Metanephros (tissue), 2 donors: ENCODE results near the genes ALX4 and TSPAN18.

GRCh38 chr11:35189540-35190301 lies 50.8 kb downstream of the CD44 start:
- RAMPAGE, long total RNA = no peak

DNA sequence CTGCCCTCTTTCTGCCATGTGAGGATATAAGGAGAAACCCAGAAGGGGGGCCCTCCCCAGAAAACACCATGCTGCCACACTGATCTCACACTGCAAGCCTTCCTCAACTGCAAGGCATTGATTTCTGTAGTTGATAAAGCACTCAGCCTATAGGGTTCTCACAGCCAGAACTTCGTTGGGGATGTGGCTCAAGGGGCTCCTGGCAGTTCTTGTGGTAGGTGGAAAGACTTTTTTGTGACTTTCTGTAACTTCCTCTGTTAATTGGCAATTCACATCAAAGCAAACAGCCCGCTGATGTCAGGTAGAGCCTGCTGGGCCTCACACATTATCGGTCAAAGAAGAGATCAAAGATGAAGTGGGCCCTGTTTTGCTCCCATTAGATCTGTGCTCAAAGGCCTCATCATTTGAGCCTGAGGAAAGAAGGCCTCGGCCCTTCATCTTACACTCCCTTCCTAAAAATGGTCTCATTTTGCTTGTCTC lies 109.0 kb downstream of the CD44 start:
- RAMPAGE, long total RNA = no peak

GRCh38 chr11:35359938-35360620 lies 59.3 kb downstream of the SLC1A2 start:
- RAMPAGE, long total RNA = no peak

DNA sequence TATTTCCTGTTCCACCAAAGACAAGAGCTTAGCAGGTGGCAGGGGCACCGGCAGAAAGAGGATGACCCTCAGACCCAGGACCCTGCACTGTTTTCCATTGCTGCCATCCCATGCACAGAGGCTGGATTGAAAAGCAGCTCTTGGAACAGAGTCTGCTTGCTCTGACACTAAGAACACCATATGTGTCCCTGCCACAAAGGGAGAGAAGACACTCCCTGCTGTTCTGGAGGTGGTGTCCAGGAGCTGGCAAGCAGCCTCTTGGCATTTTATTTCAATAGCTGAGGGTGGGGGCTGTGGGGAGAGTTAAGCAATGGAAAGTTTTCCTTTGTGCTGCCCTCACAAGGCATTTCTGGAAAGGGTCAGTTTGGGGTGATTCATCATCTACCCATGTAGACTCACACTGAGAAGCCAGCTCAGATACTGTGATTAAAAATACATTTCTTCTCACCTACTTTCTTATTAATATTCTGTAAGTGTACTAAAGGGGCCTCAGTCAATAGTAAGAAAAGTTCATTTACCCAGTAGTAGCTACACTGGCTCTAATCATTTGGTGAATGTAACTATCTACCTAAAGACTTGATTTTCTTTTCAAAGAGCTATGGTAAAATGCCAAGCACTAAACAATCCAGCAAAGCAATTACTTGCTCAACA lies 55.3 kb downstream of the SLC1A2 start:
- RAMPAGE, long total RNA = no peak

DNA sequence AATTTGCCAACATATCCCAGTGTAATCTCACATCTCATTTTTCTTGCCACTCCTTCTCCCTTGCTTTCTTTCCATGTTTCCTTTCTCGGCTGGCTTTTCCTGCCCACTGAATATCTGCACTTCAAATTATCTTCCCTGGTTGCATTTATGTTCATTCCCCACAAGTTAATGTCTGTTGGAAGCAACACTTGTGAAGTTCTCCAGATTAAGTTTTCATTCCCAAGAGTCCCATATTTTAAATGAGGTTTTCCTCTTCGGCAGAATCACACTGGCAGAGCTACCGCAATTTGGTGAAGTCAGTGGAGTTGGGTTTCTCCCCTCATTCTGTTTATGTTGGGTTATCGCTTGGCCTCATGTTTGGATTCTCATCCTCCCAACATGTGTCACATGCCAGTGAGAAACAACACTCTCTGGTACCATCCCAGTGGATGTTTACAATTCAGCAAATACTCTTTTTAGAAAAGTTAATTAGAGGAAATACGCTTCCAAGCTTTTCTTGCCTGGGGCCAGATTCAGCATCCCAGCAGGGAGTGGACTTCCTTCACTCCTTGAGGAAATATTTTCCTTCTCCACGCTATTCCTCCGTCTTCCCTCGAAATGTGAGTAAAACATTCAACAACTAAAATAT lies 2.2 kb downstream of the PAMR1 start:
- RAMPAGE, long total RNA = no peak

DNA sequence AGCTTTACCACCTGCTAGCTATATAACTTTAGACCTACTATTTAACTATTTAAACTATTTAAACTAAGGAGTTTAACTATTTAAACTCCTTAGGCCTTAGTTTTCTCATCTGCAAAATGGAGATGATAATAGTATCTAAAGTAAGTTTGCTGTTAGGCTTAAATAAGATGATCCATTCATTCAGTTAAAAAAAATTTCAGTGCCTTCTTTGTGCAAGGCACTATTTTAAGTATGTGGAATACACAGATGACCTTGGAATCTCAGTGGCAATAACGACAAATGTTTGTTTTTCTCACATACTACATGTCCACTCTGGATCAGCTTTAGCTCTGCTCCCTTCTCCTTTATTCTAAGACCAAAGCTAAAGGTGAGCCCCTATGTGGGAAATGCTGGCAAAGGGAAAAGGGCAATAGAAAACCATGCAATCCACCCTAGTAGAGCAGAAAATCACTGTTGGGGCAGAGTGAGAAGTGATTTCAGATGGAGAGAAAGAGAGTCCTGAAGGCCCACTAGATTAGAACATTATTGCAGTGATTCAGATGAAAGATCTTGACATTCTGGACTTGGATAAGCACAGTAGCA lies 100.3 kb downstream of the TRIM44 start:
- RAMPAGE, long total RNA = no peak

DNA sequence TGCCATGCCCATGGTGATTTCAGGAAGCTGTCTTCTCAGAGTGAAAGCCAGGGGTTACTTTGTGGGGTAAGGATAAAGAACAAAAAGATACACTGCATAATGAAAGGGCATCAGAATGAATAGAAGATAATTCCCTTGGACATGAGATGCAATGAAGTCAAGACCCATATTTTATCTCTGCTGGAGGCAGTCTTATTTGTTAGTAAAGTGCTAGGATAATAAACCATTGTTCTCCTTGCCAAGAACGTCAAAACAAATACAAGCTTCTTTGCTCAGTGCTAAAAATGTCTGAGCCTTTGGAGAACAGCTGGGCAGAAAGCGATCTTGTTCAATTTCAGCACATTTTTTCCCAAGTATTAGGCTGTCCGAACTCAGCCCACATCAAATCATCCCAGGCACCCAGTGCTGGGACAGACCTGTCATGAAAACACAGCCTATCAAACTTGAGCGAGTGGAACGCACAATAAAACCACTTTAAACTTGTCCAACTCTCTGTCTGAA lies 38.0 kb upstream of the LDLRAD3 start:
- RAMPAGE, long total RNA = no peak

GRCh38 chr11:36367697-36368368 lies 71.7 kb downstream of the PRR5L start:
- RAMPAGE, long total RNA = no peak

DNA sequence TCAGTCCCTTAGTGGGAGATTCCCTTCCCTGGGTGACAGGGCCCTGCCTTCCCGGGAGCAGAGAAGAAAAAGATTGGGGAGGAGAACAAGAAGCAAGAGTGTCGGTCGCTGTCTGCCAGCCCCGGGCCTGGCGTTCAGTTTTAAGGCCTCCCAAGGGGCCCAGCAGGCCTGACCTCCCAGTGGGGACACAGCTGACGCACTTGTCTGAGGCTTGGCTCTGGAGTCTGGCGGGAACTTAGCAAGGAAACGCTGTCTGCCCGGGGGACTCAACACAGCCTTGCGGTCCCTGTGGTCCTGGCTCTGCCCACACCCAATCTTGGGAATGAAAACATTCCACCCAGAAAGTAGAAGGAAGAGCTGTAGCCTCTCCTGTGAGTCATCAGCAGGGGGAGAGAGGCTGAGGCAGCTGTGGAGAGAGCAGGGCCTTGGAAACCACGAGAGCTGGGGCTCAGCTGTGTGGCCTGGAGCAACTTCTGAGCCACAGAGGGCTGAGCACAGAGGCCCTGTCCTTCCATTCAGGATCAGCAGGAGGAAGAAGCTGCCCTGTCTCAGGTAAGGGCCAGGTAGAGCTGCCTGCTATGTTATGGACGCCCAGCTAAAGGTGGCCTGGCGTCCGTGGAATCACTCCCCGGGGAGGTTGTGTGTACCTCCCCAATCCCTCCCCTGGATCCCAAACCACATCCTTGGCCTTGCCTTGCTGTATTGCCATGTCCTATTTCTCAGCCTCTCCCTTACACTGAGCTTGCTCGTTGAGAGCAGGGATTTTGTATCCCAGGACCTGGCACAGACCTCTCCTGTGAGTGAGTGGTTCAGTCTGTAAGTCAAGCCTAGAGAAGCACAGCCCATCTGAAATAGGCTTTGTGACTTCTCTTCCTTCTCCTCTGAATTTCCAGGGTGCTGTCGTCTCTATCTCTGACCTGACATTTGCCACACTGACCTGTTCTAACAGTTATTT lies 54.2 kb downstream of the TRAF6 start:
- RAMPAGE, long total RNA = no peak

- RAMPAGE, long total RNA = no peak
Observed at GRCh38 chr11:36509142-36510201, 600 bp downstream of the TRAF6 start.

- RAMPAGE, long total RNA = no peak
Observed at GRCh38 chr11:42631191-42631672, 680.6 kb upstream of the API5 start.

DNA sequence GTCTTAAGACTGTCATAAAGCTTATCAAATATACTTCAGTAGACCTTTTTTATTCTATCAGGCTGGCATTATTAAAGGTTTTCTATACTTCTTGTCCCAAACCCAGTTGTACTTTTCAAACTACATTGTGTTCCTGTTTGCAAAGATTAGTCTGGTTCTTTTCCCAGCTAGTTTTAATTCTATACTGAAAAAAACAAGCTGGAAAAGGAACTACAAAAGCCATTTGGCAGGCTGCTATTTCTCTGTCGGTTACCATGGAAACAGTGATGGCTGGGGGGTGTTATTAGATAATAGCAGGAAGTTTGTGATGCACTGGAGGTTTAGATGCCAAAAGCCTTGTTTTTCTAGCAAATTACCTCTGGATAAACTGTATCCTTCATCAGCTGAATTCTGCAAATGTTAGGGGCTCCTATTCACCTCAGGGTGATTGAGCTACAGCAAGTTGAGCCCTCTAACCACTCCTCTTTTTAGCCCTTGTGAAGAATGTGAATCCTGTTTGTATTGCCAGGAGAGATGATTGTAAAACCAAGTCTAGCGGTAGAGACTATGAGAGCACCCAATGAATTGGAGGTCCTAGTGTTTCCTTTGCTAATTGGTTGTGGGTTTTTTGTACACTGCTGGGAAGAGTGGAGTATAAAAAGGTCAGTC lies 25.2 kb downstream of the ALKBH3 start:
- RAMPAGE, long total RNA = no peak

DNA sequence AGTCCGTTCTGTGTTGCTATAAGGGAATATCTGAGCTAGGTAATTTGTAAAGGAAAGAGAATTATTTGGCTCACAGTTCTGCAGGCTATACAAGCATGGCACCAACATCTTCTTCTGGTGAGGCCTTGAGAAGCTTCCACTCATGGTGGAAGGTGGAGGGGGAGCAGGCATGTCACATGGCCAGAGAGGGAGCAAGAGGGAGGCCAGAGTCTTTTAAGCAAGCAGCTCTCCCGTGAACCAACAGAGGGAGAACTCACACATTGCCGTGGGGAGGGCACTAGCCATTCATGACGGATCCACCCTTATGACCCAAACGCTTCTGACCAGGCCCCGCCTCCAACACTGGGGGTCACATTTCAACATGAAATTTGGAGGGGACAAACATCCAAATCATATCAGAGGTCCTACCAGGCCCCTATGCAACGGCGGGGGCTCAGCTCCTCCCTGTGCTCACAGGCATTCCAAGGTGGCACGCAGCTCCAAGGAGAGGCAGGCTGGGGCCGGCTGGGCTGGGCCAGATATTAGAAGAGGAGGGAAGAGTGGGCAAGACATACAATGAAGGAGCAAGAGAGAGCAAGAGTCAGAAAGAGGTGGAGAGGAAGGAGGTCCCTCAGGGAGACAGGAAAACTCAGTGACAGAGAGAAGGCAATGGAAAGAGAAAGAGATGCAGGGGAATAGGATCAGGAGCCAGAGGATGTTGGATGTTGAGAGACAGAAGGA lies 4.7 kb downstream of the C11orf96 start:
- RAMPAGE, long total RNA = no peak

DNA sequence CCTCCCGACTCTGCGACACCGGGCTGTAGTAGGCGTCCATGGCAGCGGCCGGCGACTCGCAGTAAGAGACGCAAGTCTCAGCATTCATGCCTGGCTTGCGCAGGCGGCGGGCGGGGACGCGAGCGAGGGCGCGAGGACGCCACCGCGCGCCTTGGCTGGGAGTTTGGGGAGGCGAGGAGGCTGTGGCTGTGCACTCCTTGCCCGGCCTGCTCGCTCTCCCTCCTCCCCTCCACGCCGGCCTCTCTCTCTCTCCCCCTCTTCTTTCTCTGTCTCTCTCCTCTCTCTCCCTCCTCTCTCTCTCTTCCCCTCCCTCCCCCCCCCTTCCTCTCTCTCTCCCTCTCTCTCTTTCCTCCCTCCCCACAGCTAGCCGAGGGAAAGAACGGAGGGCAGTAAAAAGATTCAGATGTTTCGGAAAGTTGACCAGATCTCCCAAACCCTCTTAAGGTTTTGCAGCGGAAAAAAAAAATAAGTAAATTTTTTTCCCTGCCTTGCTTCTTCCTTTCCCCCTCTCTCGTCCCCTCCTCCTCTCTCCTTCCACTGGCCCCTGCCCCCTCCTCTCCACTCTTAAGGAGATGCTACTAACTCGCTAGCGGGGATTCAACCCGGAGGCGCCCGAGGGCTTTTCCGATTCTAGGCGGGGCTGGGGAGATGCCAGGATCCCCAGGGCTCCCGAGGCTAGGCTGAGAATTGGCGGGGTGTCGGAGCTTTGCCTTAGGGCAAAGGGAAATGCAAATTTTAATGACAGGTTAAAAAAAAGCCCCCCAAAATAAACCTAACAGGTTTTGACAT lies at the start of gene ALX4:
Gene ALX4, minus strand, starts transcription at position 165 of the 789 bp plus-strand sequence.
- RAMPAGE, long total RNA = no peak

DNA sequence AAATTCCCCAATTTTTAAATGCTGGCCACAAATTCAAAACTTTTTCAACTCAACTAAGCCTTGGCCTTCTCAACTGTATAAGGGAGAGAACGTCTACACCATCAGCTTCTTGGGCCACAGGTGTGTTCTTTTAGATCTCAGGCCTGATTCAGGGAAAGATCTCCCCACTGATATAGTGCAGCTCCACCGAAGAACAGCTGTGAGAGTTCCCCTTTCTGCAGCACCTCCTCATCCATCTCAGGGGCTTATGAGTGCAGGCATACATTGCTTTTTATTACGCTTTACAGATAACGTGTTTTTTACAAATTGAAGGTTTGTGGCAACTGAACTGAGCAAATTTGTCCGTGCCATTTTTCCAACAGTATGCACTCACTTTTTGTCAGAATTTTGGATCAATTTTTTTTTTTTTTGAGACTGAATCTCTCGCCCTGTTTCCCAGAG lies 8.0 kb upstream of the CD82 start:
- RAMPAGE, long total RNA = no peak

GRCh38 chr11:44559502-44560023 lies 5.9 kb upstream of the CD82 start:
- RAMPAGE, long total RNA = no peak

DNA sequence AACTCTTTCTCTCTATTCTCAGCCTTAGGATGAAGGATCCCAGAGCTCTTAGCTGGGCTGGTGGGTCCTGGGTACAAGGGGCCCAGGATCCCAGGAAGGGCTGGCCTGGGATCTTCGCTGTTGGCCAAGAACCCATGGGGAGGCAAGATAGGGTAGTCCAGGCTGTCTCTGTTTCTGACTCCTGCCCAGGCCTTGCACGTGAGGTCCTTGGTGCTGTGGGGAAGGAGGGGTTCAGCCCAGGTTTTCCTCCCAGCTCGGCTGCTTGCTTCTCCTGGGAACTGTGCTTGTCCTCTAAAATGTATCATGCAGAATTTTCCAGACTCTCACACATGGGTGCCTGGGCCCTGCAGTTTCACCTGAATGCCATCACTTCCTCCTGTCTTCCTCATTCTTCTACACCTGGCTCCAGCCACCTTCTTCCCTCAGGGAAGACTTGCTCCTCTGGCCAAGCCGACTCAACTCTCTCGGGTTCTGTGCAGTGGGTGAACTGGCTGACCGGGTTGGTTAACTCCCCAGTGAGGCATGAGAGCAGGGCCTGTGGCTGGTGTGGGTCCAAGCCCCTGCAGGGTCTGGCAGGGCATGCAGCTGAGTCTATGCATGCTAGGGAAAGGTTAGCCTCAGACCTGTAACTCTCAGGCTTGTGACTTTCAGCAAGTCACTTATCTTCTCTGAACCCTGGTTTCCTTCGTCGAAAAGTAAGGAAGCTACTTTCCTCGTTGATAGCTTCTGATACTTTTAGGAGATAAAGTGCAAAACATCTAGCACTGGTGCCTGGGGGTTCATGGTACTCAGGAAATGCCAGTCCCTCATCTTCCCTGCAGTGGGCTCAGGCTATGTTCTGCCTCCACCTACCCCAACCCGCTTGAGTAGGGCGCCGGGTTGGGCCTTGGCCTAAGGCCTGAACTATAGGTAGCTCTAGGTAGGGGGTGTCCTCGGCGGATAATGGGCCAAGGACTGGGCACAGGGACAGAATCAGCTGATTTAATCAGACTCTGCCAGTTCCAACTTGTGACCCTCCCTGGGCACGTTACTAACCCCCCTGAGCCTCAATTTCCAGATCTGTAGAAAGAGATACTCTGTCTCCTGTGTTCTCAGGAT lies 11.9 kb downstream of the CD82 start:
- RAMPAGE, long total RNA = no peak

GRCh38 chr11:44726612-44727826 lies at the start of gene TSPAN18:
TSPAN18 (plus strand) TSS chr11:44726962.
- RAMPAGE, long total RNA = no peak

- RAMPAGE, long total RNA = no peak
Observed at GRCh38 chr11:44728920-44729558, 2.3 kb downstream of the TSPAN18 start.

DNA sequence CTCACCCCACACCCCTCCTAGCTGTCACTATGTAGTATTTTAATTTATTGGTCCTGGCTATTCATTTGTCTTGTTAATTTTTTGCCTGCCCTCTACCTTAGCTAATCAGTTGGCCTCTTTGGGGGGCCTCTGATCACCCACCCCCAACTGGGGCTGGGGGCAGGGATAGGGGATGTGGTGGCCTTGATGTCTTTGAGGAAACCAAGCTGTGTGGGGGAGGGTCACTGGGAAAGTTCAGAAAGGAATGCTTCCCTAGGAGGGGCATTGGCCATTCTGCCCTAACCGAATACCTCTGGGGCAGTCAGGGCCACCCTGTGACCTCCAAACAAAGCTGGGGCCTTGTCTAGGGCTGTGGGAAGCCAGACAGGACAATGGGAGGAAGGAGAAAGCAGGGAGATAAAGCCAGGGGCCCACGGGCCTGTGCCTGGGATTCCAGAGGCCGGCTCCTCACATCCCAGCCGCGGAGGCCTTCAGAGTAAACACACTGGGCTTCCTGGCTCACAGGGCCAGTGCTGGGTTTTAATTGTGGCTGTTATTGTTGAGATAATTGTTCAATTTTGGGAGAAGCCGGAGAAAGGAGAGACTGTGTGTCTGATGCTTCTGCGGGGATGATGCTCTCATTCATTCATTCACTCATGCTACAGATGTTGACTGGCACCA lies 97.6 kb downstream of the TSPAN18 start:
- RAMPAGE, long total RNA = no peak